Measurements from ENCODE around the genes GYPC, CYP27C1 and SAP130.

- PRO-cap = no peak
Observed at GRCh38 chr2:125643447-125644032, 1012.4 kb upstream of the GYPC start.

DNA sequence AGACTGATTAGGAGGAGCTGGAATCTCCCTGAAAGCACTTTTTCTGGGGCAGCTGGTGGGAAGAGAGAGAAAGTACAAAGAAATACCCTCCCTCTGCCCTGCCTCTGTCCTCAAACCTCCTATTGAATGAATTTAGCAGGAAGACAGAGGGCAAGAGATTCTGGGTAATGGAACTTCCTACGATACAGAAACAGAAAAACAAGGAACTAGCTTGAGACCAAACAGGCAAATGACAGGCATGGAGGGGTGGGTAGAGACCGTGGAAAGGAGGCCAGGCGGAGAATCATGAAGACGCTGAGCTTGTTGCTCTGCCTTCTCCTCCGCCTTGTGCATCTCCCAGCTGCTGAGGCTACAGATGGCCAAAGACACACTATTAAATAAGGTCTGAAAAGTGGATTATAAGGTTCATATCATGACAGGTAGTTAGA, 408.3 kb upstream of the GYPC start:
- PRO-cap = no peak

GRCh38 chr2:126534472-126535006, 121.4 kb upstream of the GYPC start:
- PRO-cap = no peak

GRCh38 chr2:126655551-126656407, at the start of gene GYPC:
TSS of gene GYPC (plus strand) at chr2:126656158.
- PRO-cap = bidirectional peak, plus-strand start at chr2:126655839, minus-strand start at chr2:126655993

DNA sequence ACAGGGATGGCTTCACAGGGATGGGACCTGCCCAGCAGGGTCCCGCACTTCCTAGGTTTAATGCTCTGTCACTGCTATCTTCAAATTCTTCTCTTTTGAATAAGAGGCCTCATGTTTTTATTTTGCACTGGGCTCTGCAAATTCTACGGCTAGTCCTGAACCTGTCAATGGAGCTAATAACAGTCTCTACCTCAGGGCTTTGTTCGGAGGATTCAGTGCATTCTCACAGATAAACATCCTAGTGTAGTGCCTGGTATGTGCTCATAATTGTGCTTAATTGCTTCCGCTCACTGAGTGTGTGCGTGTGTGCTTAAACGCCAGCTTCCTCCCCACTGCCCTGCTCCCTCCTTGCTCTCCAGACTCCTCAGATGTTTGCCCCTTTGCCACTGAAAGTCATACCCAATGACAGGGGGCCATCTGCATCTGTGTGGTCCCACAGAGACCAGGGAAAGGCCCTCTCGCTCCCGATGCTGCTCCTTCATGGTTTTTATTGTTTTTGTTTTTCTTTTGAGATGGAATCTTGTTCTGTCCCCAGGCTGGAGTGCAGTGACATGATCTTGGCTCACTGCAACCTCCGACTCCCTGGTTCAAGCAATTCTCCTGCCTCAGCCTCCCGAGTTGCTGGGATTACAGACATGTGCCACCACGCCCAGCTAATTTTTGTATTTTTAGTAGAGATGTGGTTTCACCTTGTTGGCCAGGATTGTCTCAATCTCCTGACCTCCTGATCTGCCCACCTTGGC, 6.8 kb downstream of the GYPC start:
- PRO-cap = no peak

DNA sequence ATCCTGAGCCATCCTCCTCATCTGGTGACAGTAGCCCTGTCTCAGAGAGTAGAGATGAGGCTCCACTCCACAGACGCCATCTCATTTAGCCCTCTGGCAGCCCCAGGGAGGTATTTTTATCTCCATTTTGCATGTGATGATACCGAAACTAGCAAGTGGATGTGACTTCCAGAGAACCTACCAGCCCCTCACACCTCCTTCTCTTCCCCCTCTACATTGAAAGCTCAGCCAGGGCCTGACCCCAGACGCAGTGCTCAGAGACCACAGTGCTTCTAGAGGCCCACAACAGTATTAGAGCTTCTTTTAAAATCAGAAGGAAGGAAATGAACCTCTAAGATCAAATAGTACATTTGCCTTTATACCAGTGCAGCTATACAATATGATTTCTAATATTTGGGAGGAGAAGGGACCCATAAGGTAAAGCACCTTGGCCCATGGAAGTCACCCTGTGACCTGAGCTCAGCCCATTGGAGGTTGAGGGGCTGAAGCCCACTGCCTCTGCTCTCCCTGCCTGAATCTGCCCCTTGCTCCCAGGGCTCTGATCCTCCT, 8.4 kb downstream of the GYPC start:
- PRO-cap = no peak

DNA sequence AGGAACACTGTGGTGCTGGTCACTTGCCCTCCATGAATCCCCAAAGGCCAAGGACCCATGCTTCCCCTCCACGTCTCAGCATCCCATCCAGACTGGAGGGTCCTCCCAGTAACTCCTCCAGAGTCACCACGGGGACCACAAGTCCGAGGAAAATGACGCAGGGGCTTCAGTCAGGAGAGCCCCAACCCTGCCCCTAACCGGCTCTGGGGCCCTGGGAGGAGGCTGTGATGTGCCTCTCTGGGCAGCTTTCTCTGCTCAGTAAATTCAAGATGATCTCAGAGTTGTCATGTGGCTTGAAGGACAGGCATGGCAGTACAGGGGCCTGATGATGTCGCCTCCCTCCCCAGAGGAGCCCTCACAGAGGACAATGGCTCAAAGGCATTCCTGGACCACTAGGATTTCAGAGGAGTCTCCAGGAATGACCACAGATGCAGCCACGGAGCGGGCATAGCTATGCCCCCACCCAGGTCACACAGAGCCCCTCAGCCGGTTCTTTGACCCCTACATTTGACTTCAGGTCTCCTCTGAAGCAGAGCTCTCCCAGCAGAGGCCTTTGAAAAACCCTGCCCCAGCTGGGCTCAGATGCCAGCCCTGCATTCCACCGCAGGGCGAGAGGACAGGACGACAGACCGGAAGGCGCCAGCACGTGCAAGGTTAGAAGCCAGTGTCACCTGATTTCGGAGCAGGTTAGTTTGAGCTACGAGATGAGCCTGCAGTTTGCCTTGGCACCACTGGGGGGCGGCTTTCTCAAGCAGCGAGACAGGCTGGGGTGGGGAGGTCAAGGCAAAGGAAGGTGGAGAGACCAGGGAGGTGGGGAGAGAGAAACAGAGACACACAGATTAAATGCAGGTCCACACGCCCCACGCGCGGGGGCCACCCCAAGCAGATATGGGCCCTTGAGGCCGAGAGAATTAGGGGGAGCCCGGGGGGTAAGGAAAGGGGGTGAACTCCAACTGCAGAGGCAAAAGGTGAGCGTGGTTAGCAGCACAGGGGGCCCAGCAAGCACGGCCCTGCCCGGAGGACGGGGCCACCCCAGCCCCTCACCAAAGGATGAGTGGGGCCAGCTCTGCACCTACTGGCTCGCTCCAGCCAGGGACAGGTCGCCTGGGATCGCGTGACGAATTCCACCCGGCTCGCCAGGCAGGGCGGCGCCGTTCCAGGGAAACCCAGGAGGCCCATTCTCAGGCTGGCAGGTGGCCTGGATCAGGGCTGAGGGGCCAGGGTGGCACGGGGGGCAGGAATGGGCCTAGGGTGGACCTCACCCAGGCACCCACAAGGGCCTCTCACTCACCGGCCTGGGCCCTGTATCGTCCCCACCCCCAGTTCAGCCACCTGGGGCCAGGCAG, 39.0 kb downstream of the BIN1 start:
- PRO-cap = no peak

DNA sequence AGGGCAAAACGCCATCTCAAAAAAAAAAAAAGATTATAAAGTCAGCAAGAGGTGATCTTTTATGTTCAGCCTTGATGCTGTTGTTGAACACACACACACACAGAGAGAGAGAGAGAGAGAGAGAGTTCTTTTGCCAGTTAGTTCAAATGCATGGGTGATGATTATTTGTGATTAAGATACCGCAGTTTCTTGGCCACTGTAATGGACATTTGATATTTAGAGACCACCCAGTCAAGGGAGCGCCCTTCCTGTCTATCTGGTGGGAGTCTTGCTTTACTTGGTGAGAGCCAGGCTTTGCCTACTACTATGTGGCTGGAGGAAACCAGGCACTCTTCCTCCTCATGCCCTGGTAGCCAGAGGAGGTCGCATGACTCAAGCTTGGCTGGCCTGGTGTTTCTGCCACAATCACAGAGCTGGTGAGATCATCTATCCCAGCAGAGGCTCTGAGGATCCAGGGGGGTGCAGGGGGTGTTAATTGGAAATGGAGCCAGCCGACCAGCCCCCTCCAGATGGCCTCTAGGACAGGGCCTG, 46.6 kb upstream of the BIN1 start:
- PRO-cap = no peak

DNA sequence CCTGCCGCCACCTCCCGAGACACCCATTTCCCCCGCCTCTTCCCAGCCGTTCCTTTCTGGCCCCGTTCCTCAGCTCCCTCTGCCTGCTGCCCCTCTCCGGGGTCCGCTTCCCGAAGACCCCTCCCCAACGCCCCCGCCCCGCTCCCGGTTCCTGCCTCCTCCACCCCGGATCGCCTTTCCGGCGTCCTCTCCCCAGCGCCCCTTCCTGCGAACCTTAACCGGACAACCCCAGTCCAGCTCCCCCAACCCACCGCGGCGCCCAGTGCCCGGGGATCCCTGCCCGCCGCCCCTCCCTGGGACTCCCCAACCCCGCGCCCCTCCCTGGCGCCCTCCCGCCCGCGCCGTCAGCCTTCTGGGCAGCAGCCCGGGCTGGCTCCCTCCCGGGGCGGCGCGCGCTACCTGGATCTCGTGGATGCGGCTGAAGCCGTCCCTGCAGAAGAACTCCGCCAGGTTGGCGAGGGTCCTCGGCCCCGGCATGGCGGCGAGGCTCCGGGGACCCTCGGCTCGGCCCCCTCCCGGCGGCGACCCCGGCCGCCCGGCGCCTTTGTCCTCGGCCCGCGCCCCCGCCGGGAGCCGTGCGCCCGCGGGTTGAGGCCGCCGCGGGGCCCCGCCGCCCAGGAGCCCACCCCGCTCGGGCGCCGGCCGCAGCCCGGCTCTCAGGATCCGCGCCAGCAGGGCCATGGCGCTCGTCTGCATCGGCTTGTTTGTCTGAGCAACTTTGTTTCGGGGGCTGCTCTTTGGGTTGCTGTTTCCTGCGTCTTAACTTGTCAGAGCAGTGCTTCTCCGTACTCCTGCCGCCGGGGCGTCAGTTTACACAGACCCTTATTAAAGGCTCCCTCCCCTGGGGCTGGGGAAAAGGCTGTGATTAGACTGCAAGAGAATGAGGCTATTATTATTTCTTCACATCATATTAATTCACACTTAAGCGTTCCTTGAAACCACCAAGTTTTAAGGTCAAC, at the start of gene CYP27C1:
CYP27C1 (minus strand) TSS at position 710 of the 959 bp plus-strand sequence.
- PRO-cap = unidirectional peak, minus-strand start at position 710 of the sequence

DNA sequence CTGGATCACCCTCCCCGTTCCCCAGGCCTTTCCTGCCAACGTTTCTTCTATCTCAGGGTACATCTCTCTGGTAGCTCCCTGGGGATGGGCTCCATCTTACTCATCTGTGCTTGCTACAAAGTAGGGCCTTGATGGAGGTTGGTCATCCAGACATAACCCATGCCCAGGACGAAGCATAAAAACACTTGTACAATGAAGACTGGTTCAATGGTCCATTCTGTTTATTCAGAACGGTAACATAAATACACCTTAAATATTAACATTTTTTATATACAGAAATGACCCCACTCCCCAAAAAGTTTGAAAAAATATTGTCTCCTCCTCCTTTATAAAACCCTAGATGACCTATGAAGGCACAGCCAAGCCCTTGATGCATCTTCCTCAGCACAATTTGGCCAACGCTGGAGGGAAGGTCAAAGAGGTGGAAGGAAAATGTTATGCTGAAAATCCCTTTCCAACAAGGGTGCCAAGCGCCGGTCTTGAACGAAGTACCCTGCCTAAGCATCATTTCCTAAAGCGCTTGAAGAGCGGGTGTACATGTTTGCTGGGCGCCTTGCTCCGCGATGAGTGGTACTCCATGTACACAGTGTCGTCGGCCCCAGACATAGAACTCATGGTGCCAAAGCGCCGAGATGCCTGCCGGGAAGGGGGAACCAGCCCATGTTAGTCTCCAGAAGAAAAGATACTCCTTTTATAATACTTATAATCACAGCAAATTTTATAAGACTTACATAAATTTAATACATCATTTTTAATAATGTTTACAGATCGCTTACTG, 36.7 kb downstream of the ERCC3 start:
- PRO-cap = no peak

- PRO-cap = no peak
Observed at GRCh38 chr2:127423434-127424070, 5.3 kb downstream of the PROC start.

GRCh38 chr2:127525315-127525889, 887 bp downstream of the IWS1 start:
- PRO-cap = no peak

- PRO-cap = no peak
Observed at GRCh38 chr2:127633249-127633620, 12.7 kb upstream of the GPR17 start.

GRCh38 chr2:127656966-127657795, 11.2 kb downstream of the GPR17 start:
- PRO-cap = bidirectional peak, plus-strand start at chr2:127657587, minus-strand start at chr2:127657556

GRCh38 chr2:127703296-127703761, 2.0 kb downstream of the SFT2D3 start:
- PRO-cap = no peak

- PRO-cap = unidirectional peak, plus-strand start at chr2:127810366; unidirectional peak, plus-strand start at chr2:127810405
Observed at GRCh38 chr2:127809989-127810522, 915 bp downstream of the WDR33 start.

DNA sequence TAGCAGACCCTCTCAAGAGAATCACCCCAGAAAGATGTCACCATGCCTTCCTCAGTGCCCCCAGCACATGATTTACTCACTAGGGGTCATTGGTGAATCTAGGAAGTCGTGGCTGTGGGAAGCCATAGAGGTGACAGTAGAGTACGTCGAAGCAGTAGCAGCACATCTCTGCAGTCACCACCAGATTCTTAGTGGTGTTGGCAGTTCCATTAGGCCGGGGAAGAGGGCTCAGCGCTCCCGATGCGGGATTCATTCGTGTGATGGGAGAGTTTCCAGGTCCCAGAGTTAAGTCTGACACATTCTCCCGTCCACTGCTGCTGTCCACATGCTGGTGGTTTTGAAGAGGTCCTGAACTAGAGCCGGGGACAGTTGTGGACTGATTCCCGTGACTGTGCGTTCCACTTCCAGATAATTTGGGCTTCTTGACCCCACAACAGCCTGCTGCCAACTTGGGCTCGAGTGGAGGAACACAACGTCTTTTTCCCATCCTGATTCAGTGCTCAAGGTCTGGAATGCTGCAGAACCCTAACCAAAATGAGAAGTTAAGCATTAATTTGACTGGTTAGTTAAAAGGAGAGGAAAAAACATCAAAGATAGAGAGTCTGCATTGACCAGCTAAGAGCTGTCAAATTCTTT, 11.9 kb downstream of the AMMECR1L start:
- PRO-cap = no peak

GRCh38 chr2:127885564-127885730, 309 bp downstream of the AMMECR1L start:
- PRO-cap = no peak

DNA sequence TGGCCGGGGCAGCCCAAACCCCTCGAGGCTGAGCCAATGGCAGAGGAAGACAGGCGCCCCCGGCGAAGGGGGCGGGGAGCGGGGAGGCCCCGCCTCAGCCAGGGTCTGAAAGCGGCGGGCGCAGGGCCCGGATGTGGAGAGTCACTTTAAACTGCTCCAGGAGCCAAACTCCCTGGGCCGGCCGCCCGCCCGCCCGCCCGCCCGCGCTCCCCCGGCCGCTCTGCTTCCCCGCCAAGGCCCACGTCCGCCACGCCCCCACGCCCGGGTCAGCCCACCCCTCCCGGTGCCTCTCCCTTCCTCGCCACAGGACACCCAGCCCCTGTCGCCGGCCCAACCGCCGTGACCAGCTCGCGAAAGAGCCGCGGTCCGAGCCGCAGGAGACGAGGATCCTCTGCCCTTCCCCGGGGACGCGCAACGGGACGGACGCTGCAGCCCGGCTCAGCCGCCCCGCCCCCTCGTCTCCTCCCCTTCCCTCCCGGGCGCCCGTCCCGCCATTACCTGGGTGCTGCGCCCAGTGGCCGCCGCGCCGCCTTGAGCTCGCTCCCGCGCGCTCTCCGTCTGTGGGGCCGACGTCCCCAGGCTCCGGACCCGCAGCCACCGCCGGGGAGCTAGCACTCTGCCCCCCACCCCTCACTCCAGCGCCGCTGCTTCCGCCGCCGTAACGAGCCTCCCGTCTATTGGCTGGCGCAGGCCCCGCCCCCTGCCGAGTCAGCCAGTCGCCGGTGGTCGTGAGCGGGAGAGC, at the start of gene SAP130:
SAP130 (minus strand) TSS at position 618 of the 742 bp plus-strand sequence.
- PRO-cap = bidirectional peak, plus-strand start at position 109 of the sequence, minus-strand start outside the sequence; bidirectional peak, plus-strand start outside the sequence, minus-strand start at position 652 of the sequence

DNA sequence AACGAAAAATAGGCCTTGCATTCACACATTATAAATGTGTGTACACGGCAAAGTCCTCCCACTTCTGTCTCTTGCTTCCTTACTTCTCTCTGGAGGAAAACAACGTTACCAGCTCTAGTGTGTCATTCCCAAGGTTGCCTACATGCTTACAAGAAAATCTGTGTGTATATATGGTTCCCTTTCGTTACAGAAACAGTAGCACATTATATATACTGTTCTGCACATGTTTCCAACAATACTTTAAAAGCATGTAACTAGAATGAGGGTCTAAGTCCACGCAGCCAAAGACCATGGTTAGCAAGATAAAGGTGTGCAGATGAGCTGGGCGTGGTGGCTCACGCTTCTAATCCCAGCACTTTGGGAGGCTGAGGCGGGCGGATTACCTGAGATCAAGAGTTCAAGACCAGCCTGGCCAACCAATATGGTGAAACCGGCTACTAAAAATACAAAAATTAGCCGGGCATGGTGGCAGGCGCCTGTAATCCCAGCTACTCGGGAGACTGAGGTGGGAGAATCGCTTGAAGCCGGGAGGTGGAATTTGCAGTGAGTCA, 25.0 kb upstream of the UGGT1 start:
- PRO-cap = no peak